Hair follicle dermal papilla cell (primary cell): ENCODE data around the gene PHKG1.

DNA sequence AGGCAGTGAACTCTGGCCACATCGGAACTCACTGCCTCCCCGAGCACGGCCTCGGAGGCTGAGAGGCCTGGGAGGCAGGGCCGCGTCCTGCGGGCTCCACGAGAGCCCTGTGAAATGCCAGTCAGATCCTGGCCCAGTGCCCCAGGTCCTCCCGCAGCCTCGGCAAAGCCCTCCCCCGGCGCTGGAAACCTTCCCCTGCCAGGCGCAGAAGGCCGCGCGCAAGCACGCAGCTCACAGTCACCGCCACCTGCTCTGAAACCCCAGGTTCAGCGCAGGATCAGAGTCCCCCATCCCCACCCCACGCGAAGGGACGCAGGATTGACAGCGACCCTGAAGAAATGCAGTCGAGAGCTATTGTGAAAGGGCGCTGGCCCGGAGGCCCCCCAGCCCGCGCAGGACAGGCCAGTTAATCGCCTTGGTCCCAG, 13.6 kb upstream of the EGFR start:
- CAGE, long polyA plus RNA, result no peak

DNA sequence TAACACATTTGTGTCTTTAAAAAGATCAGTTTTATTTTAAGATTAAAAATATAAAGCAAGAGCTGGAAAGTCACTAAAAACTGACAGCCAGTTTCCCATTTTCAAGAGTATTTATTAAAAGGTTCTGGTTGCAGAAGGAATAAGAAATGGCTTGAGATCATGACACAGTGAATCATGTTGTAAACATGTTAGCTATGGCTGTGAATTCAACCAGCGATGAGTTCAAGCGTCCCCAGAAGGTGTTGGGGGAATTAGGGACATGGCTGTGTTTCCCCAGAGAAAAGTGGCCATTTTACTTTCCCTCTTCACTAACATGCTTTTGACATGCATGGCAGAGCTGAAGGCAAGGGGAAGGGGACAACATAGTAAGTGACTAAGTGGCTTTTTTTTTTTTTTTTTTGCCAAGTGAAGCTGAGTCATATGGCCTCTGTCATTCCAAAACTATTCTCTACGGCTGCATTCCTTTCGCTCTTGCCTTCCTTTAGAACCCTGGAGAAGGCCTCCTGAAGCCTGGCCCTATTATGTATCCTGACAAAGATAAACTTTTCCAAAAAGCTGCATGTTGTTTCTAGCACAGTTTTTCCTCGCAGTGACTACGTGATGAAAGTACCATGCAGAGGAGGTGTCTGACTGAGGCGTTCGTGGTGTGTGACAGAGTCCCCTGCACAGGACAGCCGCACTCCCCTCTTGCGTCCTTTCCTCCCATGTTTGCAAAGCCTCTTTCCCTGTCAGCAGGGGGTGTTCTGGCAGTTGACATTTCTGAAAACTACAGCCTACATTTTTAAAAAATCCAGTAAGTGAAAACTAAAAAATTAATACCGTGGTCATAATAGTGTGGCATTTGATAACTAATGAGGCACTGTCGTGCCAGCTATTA, 46.9 kb downstream of the EGFR start:
- CAGE, long polyA plus RNA, result no peak

GRCh38 chr7:55095320-55096052, 76.7 kb downstream of the EGFR start:
- CAGE, long polyA plus RNA, result no peak

DNA sequence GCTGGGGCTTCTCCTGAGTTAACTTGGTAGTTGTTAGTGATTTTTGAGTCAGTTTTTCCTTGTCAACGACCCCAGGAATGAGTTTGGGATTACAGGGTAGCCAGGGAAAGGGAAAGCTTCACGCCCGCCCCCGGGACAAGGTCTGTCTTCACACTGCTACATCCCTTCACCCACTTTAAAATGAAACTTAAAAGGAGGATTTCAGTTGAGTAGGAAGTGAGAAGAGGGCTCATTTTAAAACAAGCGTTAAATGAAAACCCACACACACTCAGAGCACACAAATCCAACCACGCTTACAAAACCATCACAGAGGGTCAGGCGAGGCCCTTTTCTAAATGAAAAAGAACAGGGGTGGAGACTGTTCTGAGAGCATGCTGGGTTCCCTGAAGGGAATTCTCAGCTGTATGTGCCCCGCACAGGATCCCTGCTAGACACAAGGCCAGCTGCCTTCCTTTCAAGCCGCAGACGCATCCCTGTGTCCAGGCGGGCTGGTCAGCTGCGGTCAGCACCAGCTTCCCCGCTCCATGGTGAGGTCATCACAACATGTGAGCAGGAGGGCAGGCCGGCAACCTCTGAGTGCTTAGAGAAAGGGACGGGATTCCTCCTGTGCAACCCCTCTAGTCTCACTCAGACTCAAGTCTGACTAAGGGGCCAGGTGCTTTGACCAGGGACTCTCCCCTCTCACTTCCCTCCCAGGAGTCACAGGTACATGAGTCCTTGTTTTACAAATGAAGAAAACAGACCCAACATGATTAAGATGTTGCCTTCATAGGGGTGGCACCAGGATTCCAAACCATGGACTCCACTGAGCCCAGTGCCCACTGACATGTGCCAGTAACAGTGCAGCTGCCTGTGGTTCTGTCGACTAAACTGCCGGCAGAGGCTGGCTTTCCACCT, 111.8 kb downstream of the EGFR start:
- CAGE, long polyA plus RNA, result no peak

- CAGE, long polyA plus RNA, result no peak
These were observed 114.9 kb downstream of the EGFR start for GRCh38 chr7:55133586-55134271.

DNA sequence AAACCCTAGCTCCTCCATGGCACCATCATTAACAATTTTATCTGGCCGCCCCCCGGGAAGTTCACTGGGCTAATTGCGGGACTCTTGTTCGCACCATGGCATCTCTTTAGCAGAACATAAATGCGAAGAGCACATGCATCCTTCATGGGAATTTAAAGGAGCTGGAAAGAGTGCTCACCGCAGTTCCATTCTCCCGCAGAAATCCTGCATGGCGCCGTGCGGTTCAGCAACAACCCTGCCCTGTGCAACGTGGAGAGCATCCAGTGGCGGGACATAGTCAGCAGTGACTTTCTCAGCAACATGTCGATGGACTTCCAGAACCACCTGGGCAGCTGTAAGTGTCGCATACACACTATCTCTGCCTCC, 127.6 kb downstream of the EGFR start:
- CAGE, long polyA plus RNA, result no peak

GRCh38 chr7:55177508-55178013, 158.7 kb downstream of the EGFR start:
- CAGE, long polyA plus RNA, result no peak

GRCh38 chr7:55189341-55190335, 170.8 kb downstream of the EGFR start:
- CAGE, long polyA plus RNA, result no peak

DNA sequence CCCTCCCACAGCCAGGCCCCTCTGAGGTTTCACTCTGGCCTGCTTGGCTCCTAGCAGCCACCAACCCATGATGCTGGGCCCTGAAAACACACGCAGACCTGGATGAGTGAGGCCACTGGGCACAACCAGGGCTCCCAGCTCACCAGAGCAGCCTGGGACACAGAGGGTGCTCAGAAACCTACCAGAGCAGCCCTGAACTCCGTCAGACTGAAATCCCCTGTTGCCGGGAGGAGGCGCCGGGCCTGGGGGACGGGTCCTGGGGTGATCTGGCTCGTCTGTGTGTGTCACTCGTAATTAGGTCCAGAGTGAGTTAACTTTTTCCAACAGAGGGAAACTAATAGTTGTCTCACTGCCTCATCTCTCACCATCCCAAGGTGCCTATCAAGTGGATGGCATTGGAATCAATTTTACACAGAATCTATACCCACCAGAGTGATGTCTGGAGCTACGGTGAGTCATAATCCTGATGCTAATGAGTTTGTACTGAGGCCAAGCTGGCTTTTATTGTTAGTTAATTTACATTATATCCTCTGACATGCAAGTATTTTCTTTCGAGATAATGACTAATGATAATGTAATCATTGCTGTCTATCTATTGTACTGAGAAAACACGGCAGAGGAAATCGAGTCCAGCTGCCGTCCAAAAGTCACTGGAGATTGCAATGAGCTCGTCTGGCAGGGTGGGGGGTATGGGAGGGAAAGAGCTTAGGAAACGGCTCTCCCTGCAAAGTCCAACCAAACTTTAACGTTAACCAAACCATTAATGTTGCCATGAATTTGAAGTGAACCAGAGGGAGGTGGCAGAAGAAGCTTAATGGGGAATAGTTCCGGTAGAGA, 172.5 kb upstream of the LANCL2 start:
- CAGE, long polyA plus RNA, result no peak

GRCh38 chr7:55438780-55439612, 73.9 kb downstream of the LANCL2 start:
- CAGE, long polyA plus RNA, result no peak

DNA sequence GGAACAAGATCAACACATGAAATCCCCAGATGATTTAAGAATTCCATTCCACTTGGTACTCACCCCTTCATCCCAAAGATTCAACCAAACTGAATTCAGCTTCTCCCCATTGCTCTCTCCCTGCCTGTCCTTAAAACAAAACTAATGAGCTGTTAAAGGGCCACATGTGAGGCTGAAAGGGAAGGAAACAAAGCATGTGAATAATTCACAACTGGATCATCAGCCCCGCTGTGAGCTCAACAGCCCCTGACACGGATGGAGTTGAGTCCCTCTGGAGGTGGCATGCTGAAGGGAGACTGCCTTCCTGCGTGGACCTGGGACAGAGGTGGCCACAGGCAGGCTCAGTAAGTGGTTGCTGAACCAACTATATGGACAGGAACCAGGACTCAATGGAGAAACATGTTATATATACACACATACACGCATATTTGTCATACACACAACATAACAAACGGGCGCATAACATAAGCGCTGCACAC, 32.8 kb downstream of the VOPP1 start:
- CAGE, long polyA plus RNA, result no peak

- CAGE, long polyA plus RNA, result no peak
These were observed 3.1 kb downstream of the VOPP1 start for GRCh38 chr7:55569257-55569590.

- CAGE, long polyA plus RNA, result no peak
These were observed 2.4 kb downstream of the VOPP1 start for GRCh38 chr7:55569591-55570612.

DNA sequence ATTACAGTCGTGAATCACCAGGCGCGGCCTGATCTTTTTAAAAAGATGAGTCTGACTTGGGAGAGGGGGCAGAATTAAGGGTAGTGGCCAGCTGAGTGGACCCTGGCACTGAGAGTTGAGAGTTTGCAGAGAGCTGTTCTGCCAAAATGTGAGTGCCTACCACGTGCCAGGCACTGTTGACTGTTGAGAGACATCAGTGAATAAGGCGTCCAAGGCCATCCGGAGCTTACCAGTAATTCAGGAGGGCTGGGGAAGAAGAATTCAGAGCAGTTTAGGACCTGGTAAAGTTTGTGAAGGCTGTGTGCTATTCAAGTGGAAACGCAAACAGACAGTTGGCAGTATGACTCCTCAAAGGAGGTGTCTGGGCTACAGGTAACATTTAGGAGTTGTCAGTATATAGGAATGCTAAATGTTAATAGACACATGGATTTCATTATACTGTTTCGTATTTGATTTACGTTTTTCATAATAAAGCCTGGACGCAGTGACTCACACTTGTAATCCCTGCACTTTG, 1.5 kb downstream of the NIPSNAP2 start:
- CAGE, long polyA plus RNA, result no peak

DNA sequence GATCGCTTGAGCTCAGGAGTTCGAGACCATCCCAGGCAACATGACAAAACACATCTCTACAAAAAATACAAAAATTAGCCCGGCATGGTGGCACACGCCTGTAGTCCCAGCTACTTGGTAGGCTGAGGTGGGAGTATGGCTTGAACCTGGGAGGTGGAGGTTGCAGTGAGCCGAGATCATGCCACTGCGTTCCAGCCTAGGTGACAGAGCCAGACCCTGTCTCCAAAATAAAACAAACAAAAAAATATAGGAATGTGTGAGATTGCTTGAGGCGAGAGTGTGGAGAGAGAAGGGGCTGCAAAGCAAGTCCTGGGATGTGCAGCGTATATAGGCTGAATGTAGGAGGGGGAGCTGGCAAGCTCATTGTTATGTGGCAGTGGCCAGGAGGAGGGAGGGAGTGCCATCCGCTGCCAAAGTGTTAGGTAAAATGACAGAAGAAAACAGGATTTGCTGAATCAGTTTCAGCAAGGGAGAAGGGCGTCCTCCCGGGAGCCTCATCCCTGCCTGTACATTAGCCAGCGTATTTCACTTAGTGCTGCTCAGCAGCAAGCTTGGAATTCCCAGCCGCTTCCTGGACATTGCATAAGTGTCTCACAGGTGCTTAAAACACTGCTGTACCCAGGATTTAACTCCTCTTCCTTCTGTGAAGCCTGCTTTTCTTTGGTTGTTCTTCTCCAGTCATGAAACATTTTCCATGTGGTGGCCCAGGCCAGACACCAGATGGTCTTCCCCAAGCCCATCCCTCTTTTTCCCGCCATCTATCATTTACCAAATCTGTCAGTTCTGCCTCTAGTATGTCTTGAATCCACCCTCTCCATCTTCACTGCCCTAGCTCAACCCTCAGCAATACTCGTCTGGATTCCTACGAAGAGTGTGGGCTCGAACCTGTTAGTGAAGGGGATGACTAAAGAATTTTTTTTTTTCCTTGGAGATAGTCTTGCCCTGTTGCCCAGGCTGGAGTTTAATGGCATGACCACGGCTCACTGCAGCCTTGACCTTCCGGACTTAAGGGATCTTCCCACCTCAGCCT, 2.5 kb downstream of the NIPSNAP2 start:
- CAGE, long polyA plus RNA, result no peak

- CAGE, long polyA plus RNA, result no peak
These were observed 6.3 kb downstream of the CCT6A start for GRCh38 chr7:56057818-56058226.

GRCh38 chr7:56058227-56058868, 5.7 kb upstream of the SUMF2 start:
- CAGE, long polyA plus RNA, result no peak

DNA sequence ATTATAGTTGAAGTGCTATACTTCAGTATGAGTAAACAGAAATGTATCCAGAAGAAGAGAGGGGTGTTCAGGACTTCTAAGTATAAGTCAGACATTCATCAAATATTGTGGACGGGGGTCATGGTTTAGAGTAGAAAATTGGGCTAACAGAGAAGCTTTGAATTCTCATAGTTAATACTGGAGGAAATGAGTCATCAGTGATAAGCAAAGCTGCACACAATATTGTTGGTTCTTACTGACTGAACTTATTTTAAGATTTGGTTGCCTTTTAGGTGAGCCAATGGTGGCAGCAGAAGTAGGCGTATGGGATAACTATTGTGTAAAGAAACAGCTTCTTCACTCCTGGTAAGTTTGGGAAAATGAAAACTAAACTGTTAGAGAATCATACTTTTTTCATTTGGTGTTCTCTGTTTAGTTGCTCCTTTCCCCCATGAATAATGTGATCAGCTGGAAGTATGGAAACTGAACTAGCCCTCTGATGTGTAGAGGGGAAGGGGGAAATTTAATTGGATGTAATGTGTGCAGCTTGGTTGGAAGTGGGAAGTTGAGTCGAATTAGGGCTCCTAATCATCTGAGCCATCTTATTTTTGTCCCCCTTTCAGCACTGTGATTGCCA, 1.6 kb upstream of the SUMF2 start:
- CAGE, long polyA plus RNA, result no peak

DNA sequence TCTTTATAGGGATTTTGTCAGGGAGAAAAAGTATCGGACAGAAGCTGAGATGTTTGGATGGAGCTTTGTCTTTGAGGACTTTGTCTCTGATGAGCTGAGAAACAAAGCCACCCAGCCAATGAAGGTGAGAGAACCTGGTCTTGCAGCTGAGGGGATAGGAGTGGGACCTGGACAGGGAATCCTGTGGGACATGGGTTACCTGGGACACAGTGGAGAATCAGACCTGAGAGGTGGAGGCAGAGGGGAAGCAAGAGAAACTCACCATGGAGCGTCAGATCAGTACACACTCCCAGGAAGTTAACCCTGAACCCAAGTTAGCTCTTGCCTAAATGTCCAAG, 8.9 kb downstream of the SUMF2 start:
- CAGE, long polyA plus RNA, result no peak

- CAGE, long polyA plus RNA, result no peak
These were observed at the start of gene PHKG1 for GRCh38 chr7:56092481-56093580. Gene PHKG1, minus strand, starts transcription at chr7:56092952.